ENCODE measurements around a stretch of chr10.

DNA sequence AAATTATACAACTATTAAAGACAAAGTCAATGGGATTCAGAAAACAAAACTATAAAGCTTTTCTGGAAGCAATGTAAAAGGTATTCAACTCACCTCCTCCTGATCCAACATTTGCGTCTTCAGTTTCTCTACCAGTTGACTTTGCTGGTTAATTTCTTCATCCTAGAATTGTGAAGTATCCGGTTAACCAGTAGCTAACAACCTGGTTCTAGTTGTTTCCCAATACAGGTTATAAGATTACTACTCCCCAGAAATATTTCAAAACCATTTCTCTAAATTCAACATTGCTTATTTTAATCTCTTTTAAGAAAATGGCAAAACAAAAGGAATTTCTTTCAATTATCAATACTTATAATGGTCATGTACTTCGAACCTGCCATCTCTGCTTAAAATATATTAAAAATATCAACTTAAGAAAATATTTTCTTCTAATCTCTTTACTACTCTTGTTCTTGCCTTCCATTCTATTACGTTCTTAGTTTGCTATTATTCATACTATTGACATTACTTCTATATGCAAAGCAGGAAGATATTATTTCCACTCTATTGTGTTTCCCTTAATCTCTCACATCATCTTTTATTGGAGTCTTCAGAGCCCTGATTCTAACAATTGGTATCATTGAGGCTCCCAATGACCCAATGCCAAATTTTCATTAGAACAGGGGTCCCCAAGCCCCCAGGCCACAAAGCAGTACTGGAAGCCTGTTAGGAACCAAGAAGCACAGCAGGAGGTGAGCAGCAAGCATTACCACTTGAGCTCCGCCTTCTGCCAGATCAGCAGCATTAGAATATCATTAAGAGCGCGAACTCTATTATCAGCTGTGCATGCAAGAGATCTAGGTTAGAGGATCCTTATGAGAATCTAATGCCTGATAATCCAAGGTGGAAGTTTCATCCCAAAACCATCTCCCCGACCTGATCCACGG, 23.3 kb downstream of the KIF5B start:
- PRO-cap: no peak

DNA sequence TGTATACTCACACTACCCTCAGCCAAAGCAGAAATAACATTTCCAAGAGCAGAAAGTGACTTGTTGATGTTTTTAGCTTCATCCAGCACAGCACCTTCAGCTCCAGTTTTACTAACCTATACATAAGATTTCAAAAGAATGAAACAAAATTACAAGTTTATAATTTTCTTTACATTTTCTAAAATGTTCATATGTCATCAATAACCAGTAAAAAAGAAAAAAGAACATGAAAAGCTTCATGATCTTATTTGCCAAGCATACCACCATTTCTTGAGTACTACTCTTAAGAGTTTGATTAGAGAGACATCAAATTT, 20.4 kb downstream of the KIF5B start:
- PRO-cap: no peak

DNA sequence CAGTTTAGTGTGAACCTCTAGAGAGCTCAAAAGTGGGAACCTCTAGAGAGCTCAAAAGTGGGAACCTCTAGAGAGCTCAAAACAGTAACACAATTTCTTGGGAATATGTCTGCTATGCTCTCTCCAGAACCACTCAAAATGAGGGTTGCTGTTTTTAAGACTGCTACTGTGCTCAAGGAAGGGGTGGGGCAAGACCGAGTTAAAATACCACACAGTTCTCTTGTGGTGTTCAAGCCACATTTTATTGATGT, 13.3 kb downstream of the CCDC7 start:
- PRO-cap: no peak

DNA sequence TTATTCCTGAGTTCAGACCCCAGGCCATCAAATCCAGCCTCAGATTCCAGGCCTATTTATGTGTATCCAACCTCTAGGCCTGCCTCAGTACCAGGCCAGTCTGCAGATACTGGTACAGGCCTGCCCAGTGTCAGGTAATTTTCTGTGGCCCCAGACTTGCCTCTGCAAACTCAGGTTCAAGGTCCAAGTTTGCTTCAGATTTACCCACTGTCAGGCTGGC, 169.8 kb downstream of the ITGB1 start:
- PRO-cap: no peak

- PRO-cap: no peak
Observed at GRCh38 chr10:32895293-32895632, 62.8 kb downstream of the ITGB1 start.

GRCh38 chr10:32928007-32928422, 30.0 kb downstream of the ITGB1 start:
- PRO-cap: no peak

DNA sequence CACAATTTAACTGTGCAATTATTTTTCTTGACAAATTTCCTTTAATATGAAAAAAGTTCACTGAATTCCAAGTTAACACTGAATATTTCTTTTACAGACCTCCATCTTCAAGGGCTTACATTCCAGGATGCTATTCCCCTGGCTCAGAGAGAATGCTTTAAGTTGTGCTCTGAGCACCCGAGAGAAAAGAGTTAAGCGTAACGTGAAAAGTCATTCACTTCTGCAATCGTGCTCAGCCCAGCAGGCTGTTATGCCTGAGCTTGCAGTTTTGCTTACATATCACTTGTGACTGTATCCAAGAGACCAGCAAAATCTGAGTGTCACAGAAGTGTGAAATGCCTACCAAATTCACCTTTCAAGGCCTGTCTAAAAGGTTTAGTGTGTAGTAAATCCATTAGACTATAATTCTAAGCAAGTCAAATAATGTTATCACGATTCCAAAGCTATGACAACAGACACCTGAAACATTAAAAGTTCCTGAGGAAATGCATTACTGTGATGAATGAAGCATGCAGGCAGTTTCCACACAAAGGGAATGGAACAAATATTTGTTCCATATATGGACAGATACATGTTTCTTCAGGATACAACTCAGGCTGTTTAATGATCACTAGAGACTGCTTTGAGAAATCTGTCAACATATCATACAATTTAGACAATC, 20.1 kb downstream of the ITGB1 start:
- PRO-cap: no peak

GRCh38 chr10:32953300-32954235, 4.5 kb downstream of the ITGB1 start:
- PRO-cap: no peak

DNA sequence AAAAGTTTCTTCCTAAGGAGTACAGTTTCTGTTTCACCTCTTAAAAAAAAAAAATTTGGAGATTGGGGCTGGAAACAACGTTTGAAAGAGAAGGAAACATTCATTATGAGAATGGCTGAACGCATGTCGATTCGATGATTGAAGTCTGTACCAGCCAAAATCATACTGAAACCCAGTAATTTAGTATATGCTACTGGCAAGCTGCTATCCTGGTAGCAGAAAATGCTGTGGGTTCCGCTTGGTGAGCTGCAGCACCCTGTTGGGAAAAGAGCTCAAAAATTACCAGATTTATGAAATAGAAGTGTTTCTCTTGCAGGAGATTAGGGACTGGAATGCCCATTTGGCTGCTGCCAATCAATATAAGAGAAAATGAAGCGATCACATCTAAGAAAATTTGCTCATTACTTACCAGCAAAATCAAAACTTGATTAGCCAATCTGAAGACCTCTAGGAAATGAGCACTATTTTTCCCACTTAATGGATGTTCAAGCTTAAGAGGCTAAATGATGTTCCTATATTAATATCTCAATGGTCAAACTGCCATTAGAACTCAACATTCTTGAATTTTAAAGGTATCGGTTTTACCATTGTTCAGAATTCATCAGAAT, 1.1 kb upstream of the ITGB1 start:
- PRO-cap: unidirectional peak, minus-strand start at position 140 of the sequence

DNA sequence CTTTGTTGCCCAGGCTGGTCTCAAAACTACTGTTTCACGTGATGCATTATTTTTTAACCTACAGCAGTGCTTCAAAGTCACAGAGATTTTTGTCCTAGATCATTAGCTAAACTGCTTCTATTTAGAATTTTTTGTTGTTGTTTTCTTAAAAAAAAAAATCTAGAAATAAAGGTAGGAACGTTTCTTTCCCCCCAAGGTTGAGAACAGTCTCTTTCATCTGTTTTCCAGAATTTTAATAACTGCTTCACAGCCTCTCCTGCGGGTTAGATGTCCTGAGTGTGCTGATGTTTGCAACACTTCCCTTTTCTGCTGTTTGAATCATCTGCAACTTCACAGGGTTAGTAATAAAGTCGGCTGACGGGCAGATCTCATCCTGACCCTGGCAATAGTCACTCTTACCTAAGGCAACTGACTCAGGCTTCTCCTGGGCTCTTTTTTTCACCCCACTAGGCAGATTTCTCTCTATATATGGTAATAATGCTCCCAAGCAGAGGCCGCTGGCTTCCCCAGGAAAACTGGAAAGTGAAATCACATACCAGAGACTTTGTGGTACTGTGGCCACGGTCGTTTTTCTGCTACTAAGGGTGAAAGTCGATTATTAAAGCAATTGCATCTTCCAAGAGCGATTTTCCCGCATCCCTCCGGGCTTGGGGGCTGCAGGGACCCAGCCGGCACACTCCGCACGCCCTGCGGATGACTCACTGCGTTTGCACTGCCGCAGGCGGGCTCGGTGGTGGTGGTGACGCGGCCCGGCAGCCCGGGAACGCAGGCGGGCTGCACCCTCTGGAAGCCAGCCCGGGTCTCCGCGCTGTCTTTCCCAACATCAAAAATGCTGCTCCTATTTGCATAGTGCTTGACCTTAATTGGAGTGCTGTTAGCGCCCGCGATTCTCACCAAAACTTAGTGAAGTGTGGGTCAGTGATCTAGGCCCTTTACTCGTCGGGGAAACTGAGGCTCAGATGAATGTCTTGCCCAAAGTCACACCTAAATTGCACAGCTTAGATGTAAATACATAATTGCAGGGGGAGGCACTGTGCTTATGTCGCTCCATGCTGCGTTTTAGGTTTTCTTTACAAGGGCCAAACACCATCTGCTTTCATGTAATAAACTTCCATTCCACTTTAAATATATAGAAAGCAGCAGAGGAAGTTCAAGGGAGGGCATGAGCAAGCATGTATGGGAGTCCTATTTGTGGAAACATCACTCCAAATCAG, 47.5 kb upstream of the ITGB1 start:
- PRO-cap: no peak

GRCh38 chr10:33009823-33010598, 52.0 kb upstream of the ITGB1 start:
- PRO-cap: no peak

GRCh38 chr10:33133922-33134784, 176.1 kb upstream of the ITGB1 start:
- PRO-cap: no peak

- PRO-cap: bidirectional peak, plus-strand start at chr10:33136600, minus-strand start at chr10:33136344
Observed at GRCh38 chr10:33136098-33136820, 178.2 kb upstream of the ITGB1 start.

DNA sequence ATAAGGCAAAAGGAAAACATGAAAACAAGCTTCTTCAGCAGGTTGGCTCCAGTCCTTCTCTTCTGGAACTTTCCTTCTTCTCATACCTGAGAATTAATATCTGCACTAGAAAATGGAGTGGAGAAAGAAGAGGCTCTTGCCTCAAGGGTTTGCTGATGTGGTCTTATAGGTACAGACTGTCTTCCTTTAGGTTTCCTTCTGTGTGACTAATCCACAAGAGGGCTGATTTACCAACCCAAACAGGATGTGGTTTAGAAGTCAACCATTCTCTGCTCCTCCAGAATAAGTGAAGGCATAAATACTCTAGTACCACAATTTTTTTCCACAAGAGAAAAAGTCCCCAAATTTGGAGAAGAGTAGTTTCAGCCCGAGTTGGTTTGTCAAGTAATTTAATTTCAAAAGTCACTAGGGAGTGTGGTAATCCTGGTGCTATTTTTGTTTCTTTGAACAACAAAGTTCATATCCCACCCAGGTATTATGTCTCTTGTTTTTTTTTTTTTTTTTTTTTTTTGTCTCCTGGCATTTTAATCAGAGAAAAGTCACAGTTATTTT, 85.8 kb downstream of the NRP1 start:
- PRO-cap: bidirectional peak, plus-strand start at position 262 of the sequence, minus-strand start at position 165 of the sequence

DNA sequence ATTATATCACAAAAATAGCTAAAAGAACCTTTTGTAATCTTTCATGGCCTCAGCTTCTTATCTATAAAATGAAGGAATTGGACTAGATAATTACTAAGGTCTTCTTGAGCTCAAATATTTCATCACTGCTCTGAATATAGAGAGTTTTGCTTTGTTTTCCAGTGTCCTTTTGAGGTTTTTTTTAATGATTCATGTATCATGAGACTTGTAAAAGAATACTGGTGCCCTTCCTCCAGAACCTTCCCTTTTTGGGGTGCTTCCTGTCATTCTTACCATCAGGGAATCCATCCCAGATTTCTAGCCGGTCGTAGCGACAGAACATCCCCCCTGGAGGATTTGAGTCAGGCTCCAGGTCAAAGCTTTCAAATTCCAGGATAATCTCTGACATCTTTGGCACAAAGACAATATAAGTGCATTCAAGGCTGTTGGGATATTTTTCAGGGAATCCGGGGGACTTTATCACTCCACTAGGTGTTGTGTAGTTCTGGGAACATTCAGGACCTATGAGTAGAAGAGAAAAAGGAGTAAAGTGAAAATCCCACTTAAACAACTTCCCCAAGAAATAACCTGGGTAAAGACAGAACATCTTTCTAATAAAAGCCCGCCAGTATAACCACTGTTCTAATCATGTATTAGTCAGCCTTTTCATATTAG, 71.0 kb downstream of the NRP1 start:
- PRO-cap: no peak

DNA sequence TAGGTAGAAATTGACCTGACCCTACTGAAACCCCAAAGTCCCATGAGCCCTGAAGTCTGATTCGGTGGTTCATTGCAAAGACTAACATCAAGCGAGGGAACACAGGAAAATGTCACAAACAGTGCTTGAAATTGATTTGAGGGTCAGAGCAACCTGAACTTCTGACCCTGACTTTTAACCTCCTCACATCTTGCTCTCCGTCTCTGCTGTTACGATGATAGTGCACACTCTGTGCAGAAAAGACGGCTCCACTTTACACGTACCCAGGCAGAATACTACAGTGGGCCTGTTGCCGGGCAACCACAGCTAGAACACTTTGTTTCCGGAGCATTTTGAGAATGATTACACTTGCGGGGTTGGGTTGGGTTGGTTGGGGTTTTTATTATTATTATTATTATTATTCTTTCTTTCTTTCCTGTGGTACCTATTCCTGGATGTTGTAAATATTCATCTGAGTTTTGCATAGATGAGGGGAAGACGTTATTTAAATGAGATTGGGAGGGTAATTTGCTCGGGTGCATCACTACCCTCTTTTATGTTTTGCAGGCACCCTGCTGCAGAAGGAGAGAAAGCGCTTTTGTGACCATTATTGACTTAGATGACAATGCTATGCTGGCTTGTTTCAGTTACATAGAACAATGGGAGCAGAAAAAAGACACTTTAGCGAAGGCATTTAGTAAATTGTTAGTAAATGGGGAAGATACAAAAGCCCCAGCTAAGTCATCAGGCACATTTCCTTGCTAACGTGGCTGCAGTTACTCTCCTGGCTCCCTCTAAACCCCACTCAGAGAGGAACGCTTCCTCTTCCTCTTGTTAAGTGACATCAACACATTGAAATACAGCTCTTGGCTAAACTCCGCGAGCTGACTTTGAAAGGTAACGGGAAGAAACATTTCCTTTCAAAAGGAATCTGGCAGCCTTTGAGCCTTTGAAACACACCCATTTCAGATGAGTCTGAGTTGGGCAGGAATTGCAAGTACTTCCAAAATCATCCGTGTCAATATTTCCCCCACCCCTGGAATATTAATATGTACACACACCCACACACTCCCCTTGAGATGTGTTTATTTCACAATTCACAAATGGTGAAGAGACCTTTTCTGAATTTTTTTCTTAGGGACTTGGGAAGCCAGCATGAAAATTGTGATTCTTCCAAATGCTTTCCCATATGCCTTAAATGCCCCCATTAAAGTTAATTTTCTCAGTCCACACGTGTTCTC, 438.4 kb upstream of the NRP1 start:
- PRO-cap: no peak

GRCh38 chr10:34723685-34724253, 91.3 kb downstream of the PARD3 start:
- PRO-cap: no peak

DNA sequence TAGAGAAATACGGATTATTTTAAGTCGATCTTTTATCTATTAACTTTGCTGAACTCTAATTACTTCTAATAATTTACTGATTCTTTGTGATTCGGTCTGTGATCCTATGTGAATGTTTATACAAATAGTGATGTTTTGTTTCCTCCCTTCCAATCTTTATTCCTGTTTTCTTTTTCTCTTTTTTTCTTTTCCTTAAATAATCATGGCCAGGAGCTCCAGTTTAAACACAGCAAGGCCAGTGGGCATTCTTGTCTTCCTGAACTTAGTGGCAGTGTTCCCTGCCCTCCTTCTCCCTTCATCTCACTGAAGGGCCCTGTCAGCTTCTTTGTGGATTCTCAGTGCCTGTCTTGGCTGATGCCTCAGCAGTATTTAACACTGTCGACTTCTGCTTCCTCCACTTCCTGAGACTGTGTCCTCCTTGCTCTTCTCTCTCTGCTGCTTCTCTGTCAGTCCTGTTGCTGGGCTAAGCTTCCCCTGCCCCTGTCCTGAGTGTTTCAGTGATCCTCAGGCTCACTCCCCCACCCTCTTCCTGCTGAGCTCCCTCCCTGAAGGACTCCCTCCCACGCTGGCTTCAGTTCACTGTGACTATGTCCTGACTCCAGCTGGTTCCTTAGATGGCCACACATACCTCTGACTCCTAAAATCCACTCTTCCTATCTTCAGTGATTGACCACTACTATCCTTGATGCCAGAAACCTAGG, 64.8 kb downstream of the CREM start:
- PRO-cap: no peak

- PRO-cap: no peak
Observed at GRCh38 chr10:35208753-35209126, 82.1 kb downstream of the CREM start.

GRCh38 chr10:35313479-35313979, 22.8 kb upstream of the CCNY start:
- PRO-cap: no peak

Measured in NALM6 (cell line).